ENCODE data around the genes SLC2A4 and KCTD11.

- PRO-cap: no peak
These were observed 1.0 kb downstream of the CTDNEP1 start for GRCh38 chr17:7250554-7250899.

DNA sequence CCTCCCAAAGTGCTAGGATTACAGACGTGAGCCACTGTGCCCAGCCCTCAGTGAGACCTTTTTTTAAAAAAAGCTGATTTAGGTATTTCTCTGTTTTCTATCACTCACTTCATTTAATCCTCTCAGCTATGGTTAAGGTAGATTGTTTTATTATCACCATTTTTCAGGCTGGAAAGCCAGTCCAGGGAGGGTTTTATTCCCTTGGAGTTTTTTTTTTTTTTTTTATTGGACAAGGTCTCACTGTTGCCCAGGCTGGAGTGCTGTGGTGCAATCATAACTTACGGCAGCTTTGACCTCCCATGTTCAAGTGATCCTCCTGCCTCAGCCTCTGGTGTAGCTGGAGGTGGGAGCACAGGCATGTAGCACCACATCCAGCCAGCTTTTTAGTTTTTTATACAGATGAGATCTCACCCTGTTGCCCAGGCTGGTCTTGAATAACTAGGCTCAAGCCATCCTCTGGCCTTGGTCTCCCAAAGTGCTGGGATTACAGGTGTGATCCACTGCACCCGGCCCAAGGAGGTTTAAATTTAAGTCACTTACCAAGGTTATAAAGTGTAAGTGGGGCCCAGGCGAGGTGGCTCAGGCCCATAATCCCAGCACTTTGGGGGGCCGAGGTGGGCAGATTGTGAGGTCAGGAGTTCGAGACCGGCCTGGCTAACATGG lies 4.9 kb downstream of the CLDN7 start:
- PRO-cap: no peak

- PRO-cap: no peak
These were observed 1.8 kb downstream of the CLDN7 start for GRCh38 chr17:7260490-7260773.

- PRO-cap: unidirectional peak, minus-strand start at chr17:7263530
These were observed 876 bp upstream of the CLDN7 start for GRCh38 chr17:7262940-7263767.

DNA sequence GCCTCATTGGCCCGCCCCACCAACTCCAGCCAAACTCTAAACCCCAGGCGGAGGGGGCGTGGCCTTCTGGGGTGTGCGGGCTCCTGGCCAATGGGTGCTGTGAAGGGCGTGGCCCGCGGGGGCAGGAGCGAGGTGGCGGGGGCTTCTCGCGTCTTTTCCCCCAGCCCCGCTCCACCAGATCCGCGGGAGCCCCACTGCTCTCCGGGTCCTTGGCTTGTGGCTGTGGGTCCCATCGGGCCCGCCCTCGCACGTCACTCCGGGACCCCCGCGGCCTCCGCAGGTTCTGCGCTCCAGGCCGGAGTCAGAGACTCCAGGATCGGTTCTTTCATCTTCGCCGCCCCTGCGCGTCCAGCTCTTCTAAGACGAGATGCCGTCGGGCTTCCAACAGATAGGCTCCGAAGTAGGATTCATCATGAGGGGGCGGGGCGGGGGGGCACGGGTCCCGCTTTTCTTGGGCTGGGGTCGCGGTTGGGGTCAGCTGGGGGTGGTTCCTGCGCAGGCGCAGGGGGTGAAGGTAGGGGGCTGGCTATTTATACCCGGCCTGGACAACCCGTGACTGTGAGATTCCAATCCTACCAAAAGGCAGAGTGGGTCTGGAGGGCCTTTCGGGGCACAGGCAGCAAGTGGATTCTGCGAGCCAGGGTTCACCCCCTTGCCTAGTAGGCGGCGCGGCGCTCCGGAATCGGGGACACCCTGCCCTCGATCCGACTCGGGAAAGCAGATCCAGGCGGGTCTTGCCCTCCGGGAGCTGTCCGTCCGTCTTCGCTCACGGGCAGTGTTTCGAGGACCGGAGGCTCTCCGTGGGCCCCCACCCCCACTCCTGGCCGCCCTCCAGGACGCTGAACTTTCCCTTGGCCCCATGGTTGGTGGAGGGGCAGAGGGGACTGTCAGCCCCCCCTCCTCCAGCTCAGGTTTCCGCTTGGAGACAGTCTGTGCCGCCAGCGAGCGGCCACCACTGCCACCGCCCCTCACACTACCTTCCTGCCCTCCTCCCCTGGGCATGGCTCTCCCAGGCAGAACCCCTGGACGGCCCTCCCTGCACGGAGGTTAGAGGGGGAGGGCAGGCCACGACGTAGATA lies at the start of gene SLC2A4:
Gene SLC2A4, plus strand, starts transcription at position 151 of the 1,079 bp plus-strand sequence.
- PRO-cap: bidirectional peak, plus-strand start at position 109 of the sequence, minus-strand start outside the sequence; unidirectional peak, plus-strand start at position 585 of the sequence; unidirectional peak, minus-strand start at position 770 of the sequence

DNA sequence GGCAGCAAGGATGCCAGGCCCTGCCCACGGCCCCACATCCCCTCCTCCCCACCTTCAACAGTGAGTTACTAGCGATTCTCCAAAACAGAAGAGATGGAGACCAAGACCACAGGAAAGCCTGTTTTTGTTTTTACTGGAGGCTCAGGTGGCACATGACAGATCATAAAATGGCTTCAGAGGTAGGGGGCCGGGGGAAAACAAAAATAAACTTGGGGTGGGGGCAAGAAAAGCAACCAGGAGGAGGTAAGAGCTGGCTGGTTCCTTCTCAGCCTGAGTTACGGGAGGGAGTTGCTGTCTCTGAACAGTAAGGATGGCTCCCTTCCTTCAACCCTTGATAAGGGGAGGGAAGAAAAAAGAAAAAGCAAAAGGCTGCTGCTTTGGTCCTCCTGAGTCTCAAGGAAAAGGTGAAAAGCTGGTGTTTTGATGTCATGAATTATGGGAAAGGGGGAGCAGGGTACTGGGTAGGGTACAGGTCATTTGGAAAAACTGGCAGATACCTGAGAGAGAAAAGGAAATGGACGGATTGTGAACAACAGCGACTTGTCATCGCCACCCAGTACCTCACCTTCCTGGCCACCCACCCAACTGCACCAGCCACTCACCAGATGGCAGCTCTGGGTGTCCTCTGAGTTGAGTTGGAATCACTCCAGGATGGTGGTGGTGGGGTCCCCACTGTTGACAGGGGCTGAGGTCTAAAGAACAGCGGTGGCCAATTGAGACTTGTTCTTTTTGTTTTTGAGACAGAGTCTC lies 6.1 kb downstream of the YBX2 start:
- PRO-cap: no peak

DNA sequence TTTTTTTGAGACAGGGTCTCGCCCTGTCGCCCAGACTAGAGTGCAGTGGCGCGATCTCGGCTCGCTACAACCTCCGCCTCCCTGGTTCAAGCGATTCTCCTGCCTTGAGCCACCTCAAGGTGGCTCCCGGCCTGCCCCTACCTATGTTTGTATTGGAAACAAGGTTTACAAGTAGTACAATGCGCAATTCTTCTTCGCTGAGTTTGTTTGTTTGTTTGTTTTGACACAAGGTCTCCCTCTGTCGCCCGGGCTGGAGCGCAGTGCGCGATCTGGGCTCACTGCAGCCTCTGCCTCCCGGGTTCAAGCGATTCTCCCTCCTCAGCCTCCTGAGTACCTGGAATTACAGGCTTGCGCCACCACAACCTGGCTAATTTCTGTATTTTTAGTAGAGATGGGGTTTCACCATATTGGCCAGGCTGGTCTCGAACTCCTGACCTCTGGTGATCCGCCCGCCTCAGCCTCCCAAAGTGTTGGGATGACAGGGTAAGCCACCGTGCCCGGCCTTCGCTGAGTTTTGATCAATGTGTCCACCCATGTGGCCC lies 907 bp upstream of the YBX2 start:
- PRO-cap: no peak

GRCh38 chr17:7312320-7312946 lies 2.7 kb downstream of the GPS2 start:
- PRO-cap: no peak

GRCh38 chr17:7328834-7329254 lies 291 bp downstream of the NEURL4 start:
- PRO-cap: no peak

DNA sequence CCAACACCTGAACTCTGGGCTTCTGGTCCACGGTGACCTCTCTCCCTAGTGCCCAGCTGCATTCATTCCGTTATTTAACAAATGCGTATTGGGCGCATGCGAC lies 1.1 kb upstream of the KCTD11 start:
- PRO-cap: no peak

- PRO-cap: bidirectional peak, plus-strand start at chr17:7352162, minus-strand start at chr17:7352008; unidirectional peak, minus-strand start at chr17:7352464
These were observed at the start of gene KCTD11 for GRCh38 chr17:7352125-7352819. Gene KCTD11, plus strand, starts transcription at chr17:7352162.

DNA sequence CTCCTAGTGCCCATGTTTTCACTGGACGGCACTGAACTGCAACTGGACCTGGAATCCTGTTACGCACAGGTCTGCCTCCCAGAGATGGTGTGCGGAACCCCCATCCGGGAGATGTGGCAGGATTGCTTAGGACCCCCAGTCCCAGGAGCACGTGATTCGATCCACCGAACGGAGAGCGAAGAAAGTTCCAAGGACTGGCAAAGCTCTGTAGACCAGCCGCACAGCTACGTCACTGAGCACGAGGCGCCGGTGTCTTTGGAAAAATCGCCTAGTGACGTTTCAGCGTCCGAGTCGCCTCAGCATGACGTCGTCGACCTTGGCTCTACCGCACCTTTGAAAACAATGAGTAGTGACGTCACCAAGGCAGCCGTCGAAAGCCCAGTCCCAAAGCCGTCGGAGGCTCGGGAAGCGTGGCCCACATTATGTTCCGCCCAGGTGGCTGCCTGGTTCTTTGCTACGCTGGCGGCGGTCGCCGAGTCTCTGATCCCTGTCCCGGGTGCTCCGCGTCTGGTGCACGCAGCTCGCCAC lies 1.2 kb downstream of the TMEM102 start:
- PRO-cap: no peak

DNA sequence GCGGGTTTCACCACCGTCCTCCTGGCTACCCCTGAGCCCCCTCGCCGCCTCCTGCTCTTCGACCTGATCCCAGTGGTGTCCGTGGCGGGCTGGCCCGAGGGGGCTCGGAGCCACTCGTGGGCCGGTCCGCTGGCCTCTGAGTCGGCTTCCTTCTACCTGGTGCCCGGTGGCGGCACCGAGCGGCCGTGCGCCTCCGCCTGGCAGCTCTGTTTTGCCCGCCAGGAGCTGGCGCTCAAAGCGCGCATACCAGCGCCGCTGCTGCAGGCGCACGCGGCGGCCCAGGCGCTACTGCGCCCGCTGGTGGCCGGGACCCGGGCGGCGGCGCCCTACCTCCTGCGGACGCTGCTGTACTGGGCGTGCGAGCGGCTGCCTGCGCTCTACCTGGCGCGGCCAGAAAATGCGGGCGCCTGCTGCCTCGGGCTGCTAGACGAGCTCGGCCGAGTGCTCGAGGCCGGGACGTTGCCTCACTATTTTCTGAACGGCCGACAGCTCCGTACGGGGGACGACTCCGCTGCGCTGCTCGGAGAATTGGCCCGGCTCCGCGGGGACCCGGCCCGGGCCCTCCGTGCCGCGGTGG lies 1.7 kb downstream of the TMEM102 start:
- PRO-cap: bidirectional peak, plus-strand start at position 329 of the sequence, minus-strand start at position 208 of the sequence

DNA sequence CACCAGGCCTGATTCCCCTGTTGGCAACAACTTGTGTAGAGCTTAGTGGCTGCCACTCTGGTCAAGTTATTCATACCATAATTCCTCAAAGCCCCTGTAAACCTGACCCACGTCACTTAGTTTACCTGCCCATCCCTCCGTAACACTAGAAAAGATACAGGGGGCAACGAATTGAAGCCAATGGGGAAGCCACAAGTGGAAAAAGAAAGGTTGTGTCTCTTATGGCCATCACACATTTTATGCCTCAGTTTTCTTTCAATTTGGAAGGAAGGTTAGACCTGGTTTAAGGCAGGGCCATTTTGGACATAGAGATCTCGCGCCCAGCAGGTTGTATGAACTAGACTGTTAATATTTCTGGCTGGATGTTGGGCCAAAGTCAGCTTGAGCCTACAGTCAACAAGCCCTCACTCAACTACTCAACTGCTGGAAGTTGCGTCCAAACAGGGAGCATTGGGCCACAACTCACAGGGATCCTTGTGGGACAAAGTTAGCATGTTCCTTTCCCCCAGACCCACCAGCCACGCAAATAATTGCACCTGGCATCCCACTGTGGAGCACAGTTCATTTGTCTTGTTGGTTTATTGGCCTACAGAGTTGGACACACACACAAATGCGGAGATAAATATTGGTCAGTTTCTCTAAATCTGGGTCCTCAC lies 14.1 kb downstream of the CHRNB1 start:
- PRO-cap: no peak

GRCh38 chr17:7459474-7460040 lies 14.7 kb downstream of the CHRNB1 start:
- PRO-cap: no peak

- PRO-cap: no peak
These were observed 15.2 kb downstream of the CHRNB1 start for GRCh38 chr17:7460059-7460459.

DNA sequence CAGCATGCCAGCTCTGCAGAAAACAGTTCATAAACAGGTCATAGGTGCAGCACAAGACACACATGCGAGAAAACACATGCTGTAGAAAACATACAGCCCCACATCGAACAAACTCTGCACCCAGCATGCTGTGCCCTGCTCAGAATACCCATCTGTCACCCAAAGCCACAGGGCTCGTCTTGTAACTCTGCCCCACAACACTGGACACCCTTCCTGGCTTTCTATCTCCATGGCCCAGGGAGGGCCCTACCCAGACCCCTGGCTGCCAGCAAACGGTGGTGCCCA lies 899 bp downstream of the ZBTB4 start:
- PRO-cap: no peak

DNA sequence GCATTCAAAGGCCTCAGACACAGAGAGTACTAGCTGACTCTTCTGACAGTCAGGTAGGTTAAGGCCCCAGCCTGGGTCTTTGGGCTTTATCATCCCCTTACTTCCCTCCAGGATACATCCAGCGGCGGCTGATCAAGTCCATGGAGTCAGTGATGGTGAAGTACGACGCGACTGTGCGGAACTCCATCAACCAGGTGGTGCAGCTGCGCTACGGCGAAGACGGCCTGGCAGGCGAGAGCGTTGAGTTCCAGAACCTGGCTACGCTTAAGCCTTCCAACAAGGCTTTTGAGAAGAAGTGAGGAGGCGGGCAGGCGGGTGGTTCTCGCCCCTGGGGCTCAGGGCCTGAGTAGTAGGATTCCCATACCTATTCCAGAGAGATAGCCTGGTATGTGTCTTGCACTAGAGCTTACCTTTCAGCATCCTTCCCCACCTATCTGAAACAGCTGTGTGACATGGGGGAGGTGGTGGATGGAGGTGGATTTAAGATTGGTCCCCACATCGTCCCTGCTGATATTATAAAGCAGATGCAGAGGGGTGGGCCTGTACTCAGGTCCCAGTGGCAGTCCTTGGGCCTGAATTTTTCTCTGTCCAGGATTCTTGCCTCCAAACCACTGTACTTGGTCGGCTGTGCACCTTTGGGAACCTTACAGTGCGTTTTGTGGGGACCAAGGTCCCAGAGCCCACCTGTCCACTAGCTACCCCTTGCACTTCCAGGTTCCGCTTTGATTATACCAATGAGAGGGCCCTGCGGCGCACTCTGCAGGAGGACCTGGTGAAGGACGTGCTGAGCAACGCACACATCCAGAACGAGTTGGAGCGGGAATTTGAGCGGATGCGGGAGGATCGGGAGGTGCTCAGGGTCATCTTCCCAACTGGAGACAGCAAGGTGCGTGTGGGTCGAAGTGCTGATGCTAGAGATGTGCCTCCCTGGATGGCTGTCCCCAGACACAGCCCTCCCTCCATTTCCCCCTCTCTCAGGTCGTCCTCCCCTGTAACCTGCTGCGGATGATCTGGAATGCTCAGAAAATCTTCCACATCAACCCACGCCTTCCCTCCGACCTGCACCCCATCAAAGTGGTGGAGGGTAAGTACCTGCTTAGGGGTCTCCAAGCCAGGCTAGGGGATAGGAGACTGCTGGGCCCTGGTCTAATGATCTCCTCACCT lies 21.5 kb downstream of the SLC35G6 start:
- PRO-cap: no peak

DNA sequence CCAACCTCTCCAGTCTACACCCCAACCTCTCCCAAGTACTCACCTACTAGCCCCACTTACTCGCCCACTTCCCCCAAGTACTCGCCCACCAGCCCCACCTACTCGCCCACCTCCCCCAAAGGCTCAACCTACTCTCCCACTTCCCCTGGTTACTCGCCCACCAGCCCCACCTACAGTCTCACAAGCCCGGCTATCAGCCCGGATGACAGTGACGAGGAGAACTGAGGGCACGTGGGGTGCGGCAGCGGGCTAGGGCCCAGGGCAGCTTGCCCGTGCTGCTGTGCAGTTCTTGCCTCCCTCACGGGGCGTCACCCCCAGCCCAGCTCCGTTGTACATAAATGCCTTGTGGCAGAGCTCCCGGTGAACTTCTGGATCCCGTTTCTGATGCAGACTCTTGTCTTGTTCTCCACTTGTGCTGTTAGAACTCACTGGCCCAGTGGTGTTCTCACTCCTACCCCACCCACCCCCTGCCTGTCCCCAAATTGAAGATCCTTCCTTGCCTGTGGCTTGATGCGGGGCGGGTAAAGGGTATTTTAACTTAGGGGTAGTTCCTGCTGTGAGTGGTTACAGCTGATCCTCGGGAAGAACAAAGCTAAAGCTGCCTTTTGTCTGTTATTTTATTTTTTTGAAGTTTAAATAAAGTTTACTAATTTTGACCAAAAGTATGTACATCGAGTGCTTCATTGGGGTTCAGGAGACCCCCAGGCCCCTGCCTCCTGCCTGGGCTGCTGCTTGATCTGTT lies 32.9 kb downstream of the SLC35G6 start:
- PRO-cap: no peak

DNA sequence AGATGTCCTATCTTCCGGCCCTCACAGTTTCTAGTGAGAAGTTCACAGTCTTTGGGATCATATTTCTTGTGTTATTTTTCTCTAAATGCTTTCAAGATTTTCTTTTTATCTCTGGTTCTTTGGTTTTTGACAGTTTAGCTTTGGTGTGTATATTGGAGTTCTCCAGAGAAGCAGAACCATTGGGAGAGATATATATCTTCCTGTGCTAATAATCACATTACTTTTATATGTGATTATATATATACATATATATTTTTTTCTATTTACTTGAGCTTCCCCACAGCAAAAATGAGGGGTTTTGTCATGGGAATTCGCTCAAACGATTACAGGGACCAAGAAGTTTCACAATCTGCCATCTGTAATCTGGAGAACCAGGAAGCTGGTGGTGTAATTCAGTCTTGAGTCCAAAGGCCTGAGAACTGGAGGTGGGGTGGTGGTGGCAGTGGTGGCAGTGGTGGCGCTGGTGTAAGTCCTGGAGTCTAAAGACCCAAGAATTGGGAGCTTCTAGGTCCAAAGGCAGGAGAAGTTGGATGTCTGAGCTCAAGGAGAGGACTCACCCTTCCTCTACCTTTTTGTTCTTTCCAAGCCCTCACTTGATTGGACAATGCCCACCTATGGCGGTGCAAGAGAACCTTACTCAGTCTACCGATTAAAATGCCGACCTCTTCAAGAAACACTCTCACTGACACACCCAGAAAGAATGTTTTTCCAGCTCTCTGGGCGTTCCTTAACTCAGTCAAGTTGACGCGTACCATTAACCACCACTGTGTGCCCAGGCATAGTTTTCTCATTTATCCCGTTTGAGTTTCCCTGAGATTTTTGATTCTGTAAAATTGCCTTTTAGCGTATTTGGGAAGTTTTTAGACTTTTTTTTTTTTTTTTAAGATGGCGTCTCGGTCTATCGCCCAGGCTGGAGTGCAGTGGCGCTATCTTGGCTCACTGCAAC lies 32.9 kb upstream of the TNFSF12 start:
- PRO-cap: no peak